SK-MEL-5 (cell line): ENCODE results near the gene KCNJ1.

RAMPAGE:
- cytosol, long total RNA: no peak
- long total RNA: no peak
- nucleus, long total RNA: no peak
Observed at GRCh38 chr11:128457108-128457680, 130.2 kb downstream of the ETS1 start.

DNA sequence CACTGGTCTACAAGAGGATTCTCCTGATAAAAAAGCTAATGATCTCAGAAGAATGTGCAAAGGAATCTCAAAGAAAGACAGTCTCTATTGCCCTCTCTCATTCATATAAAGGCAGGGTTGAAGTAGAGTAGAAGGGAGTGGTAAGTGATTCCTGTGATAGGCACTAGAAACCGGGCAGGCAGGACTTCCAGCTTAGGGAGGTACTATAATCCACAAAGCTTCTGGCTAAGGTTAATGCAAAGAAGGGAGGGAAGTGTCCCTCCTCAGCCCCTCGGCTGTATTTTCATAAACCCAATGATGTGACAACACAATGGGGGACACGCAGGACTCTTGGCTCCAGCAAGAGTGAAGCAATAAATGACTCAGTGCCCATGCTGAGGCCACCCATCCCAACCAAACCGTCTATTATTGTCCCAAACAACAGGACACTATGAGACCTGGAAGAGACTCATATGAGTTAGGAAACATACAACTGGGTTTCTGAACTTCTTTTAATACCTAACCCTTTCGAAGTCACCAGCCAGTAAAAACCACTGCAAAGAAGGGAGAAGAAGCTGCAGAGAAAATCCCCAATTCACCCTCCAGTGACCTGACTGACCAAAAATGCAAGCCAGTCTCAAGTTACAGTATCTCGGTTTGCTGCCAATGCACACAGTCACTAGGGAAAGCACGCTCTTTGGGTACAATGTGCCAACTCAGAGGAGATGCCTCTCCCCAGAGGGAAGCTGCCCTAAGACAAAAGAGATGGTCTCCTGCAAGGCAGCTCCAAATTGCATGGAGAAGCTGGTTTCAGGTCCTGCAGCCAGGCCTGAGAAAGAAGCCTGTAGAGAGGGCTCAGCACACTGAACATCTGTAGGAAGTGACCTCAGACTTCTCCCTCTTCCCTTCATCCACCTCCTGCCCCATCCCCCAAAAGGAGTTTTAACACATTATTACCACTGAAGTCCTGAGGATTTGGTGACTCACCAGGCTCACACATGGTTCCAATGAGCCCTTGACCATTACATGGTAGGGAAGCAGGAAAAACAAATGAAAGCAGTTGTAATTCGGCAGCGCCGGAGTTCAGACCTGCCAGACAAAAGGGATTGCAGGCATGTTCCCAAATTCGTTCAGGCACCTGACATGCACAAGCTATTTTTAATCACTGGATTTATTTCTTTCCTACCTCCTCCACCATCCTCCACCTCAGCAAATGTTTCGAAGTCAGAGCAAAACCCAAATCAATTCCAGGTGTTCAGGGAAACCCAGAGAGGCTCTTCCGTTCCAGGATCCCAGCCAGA is 90.3 kb downstream of the ETS1 start:
RAMPAGE:
- cytosol, long total RNA: no peak
- long total RNA: no peak
- nucleus, long total RNA: no peak

GRCh38 chr11:128506899-128507931 is 80.1 kb downstream of the ETS1 start:
RAMPAGE:
- cytosol, long total RNA: no peak
- long total RNA: no peak
- nucleus, long total RNA: no peak

GRCh38 chr11:128512345-128512999 is 74.9 kb downstream of the ETS1 start:
RAMPAGE:
- cytosol, long total RNA: no peak
- long total RNA: no peak
- nucleus, long total RNA: no peak

GRCh38 chr11:128513868-128514894 is 73.2 kb downstream of the ETS1 start:
RAMPAGE:
- cytosol, long total RNA: no peak
- long total RNA: no peak
- nucleus, long total RNA: no peak

RAMPAGE:
- cytosol, long total RNA: no peak
- long total RNA: no peak
- nucleus, long total RNA: no peak
Observed at GRCh38 chr11:128520821-128521628, 66.3 kb downstream of the ETS1 start.

GRCh38 chr11:128544384-128545140 is 42.8 kb downstream of the ETS1 start:
RAMPAGE:
- cytosol, long total RNA: no peak
- long total RNA: no peak
- nucleus, long total RNA: no peak

DNA sequence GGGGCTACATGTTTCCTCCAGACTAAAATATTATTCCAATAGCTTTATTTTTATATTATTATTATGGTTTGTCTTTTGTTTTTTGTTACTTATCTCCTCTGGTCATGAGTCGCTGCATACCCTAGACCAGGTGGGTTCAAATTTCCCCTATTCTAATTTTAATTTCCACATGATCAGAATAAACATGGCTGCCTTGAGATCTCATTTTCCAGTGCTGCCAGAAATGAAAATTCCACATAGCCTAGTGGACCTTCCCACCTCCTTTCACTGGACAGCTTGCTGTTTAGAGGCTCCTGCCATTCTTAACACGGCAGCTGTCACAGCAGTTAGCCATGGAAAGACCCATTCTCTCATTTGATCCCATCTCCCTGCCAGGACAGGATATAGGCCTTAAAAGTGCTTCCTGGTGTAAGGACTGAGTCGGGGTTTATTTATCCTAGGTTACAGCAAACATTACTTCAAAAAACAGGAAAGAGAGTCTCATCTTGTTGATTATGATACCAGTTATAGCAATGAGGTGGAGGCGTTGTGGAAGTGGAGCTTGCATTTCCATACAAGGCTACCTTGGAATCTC is 17.2 kb upstream of the ETS1 start:
RAMPAGE:
- cytosol, long total RNA: no peak
- long total RNA: no peak
- nucleus, long total RNA: no peak

DNA sequence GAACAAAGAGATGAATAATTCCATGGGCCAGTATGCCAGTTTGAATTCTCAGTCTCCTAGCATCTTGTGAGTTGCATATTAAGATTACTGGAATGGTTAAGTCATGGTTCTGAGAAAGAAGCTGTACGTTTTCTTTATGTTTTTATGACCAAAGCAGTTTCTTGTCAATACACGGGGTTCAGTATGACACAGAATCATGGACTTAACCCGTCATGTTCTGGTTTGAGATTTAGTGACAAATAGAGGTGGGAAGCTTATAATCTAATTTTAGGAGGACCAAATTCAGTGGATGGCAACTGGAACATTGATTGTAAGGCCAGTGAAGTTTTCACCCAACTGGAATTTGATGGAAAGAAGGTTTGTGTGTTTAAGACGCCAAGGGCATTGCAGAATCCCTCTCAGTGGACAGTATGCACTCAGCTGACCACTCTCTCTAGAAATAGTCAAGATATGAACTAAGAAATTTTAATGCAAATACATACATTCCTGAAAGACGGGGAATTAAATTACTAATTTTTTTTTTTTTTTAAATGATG is 55.8 kb downstream of the KCNJ1 start:
RAMPAGE:
- cytosol, long total RNA: no peak
- long total RNA: no peak
- nucleus, long total RNA: no peak

DNA sequence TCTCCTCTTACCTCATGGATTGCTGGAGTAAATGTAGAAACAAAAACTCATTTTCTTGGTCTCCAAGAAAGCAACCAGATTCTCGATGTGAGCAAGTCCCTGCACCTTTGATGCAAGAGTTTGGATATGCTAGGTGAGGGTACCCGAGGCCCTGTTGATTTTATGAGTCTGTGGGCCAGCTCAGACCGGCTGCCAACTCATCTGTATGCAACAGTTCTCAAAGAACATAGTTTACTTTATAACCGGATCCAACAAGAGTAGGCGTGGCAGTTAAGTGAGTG is at the start of gene KCNJ1:
KCNJ1 (minus strand) TSS at position 135 of the 281 bp plus-strand sequence.
RAMPAGE:
- cytosol, long total RNA: no peak
- long total RNA: no peak
- nucleus, long total RNA: no peak

DNA sequence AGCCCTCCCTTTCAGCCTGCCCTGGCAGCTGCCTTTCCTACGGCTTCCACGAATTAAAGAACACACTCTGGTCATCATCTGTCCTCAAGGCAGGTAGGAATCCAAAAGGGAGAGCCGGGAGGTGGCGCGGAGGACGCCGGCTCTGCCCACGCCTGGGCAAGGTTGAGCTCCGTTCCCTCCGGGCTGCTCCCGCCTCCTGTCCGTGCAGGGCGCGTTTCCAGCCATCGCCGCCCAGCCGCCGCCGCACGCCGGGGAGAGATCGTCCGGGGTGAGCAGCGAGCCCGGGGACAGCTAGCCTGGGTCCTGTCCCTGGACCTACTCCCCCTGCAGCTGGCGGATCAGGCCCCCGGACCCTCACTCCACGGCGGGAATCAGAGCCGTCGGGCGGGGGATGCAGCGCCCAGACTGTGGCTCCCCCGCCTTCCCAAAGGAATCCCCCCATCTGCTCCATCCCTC is 696 bp upstream of the KCNJ5 start:
RAMPAGE:
- cytosol, long total RNA: no peak
- long total RNA: no peak
- nucleus, long total RNA: no peak

RAMPAGE:
- cytosol, long total RNA: no peak
- long total RNA: no peak
- nucleus, long total RNA: no peak
Observed at GRCh38 chr11:128972315-128973688, 30.1 kb upstream of the TP53AIP1 start.

RAMPAGE:
- cytosol, long total RNA: no peak
- long total RNA: no peak
- nucleus, long total RNA: no peak
Observed at GRCh38 chr11:129032077-129032546, 89.4 kb upstream of the TP53AIP1 start.

DNA sequence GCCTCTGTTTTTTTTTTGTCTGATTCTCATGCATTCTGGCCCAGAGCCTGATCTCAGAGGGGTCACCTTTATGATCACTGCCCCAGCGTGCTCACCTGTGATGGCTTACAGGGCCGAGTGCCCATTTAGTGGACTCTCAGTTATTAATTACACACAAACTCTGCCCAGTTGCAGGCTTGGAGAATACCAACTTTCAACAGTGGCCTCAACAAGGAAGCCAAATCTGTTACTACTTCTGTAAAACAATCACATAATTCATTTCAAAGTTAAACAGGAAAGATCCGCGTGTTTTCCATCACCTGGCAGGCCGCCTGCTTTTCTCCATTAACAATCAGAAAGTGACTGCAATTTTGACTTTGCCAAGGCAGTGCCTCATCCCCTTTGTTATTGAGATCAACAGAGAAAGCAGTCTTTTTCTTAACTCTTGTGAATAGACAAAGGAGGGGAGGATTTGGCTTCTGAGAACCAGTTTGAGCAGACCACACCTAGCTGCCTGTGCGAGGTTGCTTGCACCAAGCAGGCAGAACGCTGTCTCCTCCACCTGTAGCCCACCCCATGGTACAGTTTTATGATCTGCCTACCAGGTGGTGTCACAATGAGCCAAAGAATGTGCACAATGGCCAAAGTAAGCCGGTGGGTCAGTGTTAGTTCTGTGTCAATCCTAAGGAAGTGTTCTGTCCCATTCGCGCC is 77.7 kb downstream of the BARX2 start:
RAMPAGE:
- cytosol, long total RNA: no peak
- long total RNA: no peak
- nucleus, long total RNA: no peak

DNA sequence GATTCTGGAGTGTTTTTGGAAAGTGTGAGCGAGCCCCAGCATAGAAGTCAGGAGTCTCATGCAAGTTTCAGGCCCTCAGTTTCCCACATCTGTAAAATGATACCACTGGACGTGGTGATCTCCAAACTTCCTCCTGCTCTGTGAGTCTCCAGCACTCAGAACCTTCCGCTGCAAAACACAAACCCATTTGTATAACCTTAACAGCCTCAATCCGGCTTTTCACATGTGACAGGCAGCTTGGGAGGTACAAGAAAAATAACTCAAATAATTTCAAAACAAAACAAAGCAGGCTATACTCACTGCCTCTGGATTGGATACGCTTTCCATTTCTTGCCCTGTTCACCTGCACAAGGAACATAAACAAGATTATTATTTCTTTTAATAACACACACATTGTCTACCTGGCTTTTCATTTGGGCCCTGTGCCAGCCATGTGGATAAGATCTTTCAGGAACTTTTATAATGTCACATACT is 217.2 kb downstream of the BARX2 start:
RAMPAGE:
- cytosol, long total RNA: no peak
- long total RNA: no peak
- nucleus, long total RNA: no peak

GRCh38 chr11:129611930-129612954 is 203.4 kb upstream of the TMEM45B start:
RAMPAGE:
- cytosol, long total RNA: no peak
- long total RNA: no peak
- nucleus, long total RNA: no peak

RAMPAGE:
- cytosol, long total RNA: no peak
- long total RNA: no peak
- nucleus, long total RNA: no peak
Observed at GRCh38 chr11:129814191-129814800, 1.4 kb upstream of the TMEM45B start.

GRCh38 chr11:130145233-130145869 is 14.2 kb upstream of the ST14 start:
RAMPAGE:
- cytosol, long total RNA: no peak
- long total RNA: no peak
- nucleus, long total RNA: no peak

RAMPAGE:
- cytosol, long total RNA: no peak
- long total RNA: no peak
- nucleus, long total RNA: no peak
Observed at GRCh38 chr11:130229153-130230042, 69.8 kb downstream of the ST14 start.

GRCh38 chr11:130914605-130915224 is 1.6 kb downstream of the SNX19 start:
RAMPAGE:
- cytosol, long total RNA: no peak
- long total RNA: no peak
- nucleus, long total RNA: no peak